Left lobe of liver (tissue), 1 donor: ENCODE measurements around a stretch of chr7.

GRCh38 chr7:70668619-70668961, 463.4 kb upstream of the GALNT17 start:
- PRO-cap, result no peak

DNA sequence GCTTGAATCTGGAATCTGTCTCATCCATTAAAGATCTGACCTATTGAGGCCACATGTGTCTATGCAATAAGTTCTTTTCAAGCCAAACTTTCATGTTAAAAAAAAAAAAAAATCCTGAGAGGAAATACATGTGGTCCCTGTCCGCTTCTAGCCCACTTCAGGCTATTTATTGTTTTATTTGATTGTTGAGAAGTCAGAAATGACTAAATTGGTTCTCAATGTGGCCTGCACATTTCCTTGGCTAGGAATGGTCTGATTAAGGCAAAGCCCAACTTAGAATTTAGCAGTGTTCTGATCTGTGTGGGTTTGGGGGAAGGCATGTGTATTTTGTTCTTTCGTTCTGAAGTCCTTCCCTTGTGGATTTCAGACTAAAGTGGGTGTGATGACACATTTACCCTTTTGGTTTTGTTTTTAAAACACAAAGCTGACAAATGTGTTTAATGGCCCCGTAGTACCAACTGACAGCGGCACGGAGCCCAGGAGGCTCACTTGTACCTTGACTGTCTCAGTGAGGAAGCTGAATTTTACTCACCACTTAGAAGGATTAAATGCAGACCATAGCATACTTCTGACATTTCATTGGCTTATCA, 452.3 kb upstream of the GALNT17 start:
- PRO-cap, result no peak

- PRO-cap, result no peak
These were observed 341.2 kb upstream of the GALNT17 start for GRCh38 chr7:70790515-70791413.

DNA sequence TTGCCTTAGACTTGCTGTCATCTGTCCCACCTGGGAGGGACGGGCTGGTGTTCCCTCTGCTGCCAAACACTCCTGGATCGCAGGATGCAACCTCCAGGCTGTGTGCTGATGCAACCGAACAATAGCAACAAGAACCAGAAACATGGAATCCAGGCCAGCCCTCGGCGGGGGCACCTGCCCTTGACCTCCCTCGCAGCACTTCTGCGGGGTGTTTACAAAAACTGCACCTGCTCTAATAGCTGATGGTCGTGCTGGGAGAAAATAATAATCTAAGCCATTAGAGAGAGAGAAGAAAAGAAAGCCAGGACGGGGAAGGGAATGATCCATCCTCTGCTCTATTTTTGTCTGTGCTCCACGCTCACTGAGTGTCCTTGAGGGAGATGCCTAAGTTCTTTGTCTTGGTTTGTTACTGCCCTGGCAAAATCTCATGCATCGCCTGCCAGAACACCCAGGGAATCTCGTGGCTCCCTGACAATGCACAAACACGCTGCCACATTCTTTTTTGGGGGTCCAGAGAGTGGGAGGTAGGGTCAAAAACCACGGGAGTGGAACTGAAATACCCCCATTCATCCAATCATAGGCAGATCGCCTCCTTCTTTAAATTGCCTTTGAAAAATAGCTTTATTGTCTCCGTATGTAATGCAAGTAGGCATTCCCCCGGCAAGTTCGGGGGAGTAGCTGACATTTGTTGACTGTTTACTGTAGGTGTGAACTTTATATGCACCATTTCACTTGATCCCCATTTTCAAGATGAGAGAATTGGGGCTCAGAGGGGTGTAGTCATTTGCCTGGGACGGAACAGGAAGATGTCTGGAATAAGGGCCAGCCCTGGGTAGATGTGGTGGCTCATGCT, 104.8 kb downstream of the GALNT17 start:
- PRO-cap, result no peak

DNA sequence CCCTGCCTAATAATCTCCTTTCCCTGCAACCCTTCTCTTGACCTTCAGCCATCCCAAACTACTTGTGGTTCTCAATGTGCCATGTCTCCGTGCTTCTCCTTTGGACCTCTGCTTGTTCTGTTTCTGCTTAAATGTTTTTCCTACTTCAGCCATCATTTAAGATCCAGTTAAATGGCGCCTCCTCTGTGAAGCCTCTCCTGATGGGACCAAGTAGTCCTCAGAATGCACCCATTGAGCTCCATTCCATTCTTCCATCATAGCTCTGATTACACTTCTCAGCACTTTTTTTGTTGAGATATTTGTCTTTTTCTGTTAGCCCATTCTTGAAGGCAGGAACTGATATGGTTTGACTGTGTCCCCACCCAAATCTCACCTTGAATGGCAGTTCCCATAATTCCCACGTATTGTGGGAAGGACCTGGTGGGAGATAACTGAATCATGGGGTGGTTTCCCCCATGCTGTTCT, 198.9 kb upstream of the CALN1 start:
- PRO-cap, result no peak

- PRO-cap, result no peak
These were observed 27.2 kb upstream of the POM121 start for GRCh38 chr7:72897648-72898118.

DNA sequence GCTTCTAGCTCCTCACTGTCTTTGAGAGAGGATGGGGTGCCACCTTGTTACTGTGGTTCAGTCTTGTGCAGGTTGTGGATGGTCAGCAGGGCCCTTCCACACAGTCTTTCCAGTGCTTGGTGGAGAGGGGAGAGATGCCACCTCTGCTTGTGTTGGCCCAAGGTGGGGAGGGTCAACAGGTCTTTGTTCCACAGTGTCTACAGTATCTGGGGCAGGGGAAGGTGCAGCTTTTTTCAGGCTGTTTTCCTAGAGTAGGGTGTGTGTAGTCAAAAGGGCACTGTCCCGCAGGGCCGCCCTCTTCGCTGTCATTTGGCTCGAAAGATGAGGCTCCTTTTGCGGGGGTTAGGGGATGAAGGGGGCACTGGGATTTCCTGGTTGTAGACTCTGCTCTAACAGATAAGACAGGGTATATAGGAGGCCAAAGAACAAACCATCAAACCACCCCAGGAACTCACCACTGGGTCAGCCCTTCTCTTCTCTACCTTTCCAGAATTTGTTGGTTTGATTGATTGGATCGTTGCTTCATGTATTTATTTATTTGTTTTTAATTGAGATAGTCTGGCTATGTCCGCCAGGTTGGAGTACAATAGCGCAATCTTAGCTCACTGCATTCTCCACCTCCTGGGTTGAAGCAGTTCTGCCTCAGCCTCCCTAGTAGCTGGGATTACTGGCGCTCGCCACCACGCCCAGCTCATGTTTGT, 14.3 kb upstream of the POM121 start:
- PRO-cap, result bidirectional peak, plus-strand start at position 612 of the sequence, minus-strand start at position 386 of the sequence

DNA sequence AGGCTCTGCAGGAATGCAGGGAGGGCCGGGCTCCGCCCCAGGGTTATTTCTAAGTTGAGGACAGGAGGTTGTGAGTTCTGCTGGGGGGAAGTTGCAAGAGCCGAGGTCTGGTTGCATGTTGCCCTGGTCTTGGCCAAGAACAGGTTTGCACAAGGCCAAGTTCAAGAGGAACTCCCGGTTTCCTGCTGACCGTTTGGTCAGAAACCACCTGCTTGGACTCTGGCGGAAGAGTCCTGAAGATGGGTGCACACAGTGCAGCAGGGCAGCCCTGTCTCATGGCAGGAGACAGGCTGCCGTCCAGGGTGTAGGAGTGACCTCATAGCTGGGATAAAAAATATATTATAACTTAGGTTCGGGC, 72.7 kb downstream of the NSUN5 start:
- PRO-cap, result no peak

DNA sequence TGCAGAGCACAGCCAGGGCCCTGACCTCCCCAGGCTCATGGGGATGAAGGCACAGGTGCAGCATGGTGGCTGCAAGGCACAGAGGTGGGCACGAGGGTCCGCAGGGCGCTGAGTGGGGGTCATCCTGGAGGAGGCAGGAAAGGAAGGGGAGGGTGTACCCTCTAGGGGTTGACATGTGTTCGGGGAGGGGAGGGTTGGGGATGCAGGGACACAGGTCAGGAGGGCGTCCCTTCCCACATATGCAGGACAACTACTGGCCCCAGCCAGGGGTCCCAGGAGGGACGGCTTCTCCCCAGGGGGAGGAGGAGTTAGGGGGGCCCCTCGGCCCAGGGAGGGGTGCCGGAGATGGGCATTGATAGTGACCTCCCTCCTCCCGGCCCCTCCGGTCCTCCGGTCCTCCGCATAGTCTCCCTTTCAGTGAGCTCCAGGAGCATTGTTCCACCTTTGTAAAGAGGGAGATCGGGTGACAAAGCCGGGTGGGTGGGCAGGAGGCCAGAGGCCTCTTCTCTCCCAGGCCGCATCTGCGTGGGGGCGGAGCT, 4.6 kb upstream of the FZD9 start:
- PRO-cap, result no peak

GRCh38 chr7:73584956-73585685, 6.7 kb upstream of the TBL2 start:
- PRO-cap, result unidirectional peak, minus-strand start at chr7:73585488

DNA sequence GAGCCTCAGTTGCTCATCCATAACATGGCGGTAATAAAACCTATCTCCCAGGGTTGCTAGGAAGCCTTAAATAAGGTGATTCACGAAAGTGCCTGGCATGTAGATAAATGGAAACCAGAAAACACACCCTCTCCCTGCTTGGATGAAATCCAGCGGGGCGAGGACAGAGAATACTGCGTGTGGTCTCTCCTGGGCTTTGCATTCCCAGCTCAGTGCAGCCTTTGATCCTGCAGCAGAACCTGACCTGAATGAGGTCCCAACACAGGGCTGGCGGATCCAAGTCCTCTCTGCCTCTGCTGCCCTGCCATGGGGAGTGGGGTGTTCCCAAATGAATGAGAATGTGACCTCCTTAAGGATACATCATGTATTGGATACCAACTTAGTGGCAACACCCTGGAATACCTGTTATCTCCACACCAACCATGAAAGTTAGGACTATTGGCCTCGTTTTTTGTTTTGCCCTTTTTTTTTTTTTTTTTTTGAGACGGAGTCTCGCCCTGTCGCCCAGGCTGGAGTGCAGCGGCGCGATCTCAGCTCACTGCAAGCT, 9.9 kb downstream of the MLXIPL start:
- PRO-cap, result unidirectional peak, minus-strand start at position 253 of the sequence

GRCh38 chr7:74002466-74003143, 25.4 kb upstream of the ELN start:
- PRO-cap, result no peak

- PRO-cap, result no peak
These were observed 10.3 kb downstream of the ELN start for GRCh38 chr7:74038260-74038702.

GRCh38 chr7:74093529-74094447, 10.2 kb downstream of the LIMK1 start:
- PRO-cap, result no peak

- PRO-cap, result no peak
These were observed 12.2 kb upstream of the LAT2 start for GRCh38 chr7:74197162-74198423.

DNA sequence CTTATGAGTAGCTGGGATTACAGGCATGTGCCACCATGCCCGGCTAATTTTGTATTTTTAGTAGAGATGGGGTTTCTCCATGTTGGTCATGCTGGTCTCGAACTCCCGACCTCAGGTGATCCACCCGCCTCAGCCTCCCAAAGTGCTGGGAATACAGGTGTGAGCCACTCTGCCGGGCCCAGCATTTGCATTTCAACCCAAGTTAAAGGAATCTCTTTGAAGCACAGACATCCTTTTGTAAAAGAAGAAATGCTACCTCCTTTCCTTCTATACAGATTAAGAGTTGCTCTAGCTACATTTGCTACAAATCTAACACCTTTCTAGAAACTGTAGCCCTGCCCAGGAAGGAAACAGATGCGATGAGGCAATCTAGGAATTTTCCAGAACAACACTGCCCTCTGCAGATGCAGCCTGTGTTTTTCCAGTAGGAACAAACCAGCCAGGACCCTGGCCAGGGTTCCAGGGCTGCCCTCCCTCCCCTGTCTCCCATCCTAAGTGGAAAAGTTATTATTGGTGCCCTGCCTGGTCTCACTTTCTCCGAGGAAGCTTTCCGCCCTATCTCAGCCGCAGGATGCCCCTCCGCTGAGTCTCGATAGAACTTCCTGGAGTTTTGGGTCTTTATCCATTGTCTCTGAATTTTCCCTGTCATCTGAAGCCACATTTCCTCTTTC, 60.1 kb upstream of the GTF2IRD1 start:
- PRO-cap, result no peak

GRCh38 chr7:74452421-74452915, 1.2 kb upstream of the GTF2IRD1 start:
- PRO-cap, result no peak

DNA sequence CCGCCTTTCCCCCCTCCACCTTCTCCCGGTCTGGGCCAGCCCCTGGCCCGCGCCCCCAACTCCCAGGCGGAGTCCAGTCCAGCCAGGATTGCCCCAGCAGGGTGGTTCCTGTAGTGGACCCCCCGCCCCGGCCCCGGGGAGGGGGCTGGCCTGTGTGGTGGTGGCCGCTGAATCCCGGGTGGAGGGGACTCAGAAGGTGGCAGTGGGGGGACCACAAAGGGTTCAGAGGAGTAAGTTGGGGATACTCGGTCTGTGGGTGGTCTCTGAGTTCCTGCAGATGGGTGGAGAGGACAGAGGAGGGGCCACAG, 829 bp downstream of the GTF2IRD1 start:
- PRO-cap, result no peak

- PRO-cap, result unidirectional peak, plus-strand start at chr7:74604613
These were observed 53.2 kb upstream of the GTF2I start for GRCh38 chr7:74604259-74604810.

- PRO-cap, result bidirectional peak, plus-strand start at chr7:74658702, minus-strand start at chr7:74658569
These were observed 797 bp downstream of the GTF2I start for GRCh38 chr7:74658263-74658766.